Epithelial cell of proximal tubule (primary cell): ENCODE data around the gene SERP2.

DNA sequence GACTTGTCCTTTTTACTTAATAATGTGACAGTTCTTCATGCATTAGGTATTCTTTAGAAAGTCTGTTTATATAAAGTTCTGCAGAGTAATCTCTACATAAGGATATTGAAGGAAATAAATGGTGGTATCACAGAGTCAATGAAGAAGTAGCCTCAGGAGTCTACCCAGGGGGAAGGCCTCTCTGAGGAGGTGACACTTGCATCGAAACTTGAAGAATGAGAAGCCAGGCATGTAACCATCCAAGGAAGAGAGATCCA is 22.9 kb downstream of the AKAP11 start:
- RAMPAGE, long total RNA: no peak
- RRBS: no CpG with 5 or more reads among the region's 1 CpG

GRCh38 chr13:42303344-42304147 is 31.6 kb downstream of the AKAP11 start:
- RAMPAGE, long total RNA: no peak
- RRBS: no CpG with 5 or more reads among the region's 7 CpGs

DNA sequence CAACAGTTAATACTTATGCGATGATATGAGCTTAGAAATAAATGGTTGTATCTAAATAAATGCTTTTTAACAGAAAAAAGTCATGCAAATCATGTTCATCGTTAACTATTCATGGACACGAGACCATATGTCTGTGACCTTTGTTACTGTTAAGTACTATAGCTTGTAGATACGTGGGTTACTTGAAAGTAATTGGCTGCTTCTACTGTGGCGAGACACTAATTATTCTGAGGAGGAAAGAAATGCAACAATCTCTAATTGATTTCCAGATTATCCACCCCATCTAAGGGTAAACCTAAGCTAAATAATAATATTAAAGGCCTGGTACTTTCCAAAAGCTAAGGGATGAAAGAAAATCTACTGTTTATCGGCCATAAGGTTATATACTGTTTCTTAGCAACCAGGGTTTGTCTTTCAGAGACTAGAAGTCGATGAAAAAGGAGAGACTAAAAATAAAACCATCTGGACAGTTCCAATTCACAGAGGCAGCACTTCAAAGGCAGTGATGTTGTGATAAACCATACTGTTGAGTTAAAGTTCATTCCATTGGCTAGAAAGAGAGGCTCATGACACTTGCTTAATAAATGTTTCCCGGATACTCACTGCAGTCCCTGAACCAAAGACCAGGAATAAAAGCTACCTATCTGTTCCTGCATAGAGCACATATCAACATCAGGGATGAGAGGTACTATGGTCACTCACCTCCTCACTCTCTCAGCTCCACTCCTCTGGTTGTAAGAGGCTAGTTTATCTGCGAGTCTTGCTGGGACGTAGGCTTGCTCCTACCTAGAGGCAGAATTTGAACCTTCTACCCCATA is 1.4 kb downstream of the EPSTI1 start:
- RAMPAGE, long total RNA: no peak
- RRBS: no CpG with 5 or more reads among the region's 10 CpGs

GRCh38 chr13:43036250-43036533 is 12.8 kb downstream of the DNAJC15 start:
- RAMPAGE, long total RNA: no peak
- RRBS: no CpG with 5 or more reads among the region's 4 CpGs

DNA sequence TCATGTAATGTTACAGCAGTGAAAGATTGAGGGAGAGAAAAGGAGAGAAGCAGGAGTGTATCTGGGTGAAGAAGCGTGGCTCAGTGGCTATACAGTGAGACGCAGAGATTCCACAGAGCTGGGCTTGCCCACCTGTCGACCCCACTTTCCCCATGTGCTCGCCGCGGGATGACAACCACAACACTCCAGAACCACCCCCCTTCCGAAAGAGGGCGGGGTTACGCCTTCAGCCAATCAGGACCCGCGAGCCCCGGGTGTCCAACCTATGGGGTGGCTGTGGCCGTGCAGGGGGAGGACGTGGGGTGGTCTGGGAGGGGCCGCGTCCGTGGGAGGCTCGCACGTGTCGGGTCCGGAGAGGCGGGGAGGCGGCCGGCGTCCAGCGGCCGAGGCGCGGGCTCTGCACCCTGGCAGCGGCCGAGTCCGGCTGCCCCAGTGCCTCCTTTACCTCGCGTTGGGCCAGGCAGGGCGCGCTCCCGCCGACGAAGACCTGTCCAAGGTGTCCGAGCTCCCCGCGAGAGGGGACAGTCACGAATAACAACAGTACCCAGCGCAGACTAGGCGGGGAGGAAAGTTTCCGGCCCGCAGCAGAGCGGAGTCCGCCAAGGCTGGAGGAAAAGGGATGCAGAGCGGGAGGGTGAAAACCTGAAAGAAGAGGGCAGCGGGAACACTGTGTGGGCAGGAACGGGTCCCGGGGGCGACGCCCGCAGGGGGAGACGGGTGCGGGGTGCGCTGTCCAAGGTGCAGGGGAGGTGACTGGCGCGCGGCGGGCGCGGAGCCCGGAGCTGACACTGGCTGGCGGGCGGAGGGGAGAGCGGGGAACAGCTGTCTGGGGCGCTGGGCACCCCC is 985 bp downstream of the ENOX1 start:
- RAMPAGE, long total RNA: no peak
- RRBS: under 1% methylated on average over 39 of the region's 70 CpGs

DNA sequence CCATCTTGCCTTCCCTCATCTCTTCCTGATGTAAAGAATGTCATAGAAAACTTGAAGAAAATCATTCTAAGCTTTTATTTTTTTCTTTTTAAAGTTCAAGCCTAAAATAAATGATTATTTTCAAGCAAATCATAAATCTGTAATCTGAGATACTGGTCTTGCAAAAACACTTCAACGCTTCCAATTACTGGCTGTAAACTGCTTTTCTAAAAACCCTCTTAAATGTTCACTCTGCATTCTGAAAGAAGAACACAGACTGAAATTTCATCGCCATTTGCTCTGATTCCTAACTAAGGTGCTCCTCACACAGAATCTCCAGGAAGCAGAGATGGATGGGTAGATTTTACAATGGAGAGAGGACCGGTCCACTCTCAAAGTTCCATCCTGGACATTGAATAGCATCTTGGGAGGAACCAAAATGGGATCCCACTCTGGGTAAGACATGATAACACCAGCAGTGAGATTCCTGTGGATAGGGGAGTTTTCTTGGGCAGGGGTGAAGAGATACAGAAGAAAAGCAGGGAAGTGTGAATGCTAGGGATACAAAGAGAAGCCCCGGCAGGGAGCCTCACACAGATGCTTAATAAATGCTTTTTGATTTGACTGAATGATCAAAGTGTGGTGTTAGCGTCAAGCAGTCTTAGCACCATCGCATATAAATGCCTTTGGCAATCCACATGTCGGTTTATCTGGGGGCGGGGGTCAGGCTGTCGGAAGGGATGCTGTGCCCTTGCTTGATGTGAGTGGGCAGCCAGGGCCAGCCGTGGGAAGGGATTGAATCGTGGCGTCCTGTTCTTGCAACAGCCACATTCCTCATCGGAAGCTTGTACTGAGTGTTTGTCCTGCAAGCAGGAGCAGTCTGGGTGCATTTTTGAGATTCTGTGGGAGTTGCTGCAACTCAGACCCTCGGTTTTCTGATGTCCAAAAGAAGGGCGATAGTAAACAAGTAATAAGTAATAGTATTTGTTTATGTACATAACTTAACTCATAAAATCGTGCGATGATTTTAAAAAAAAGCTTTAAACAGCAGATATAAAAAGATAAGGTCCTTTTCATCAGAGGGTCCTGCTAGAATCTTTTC is 108.4 kb downstream of the SMIM2 start:
- RAMPAGE, long total RNA: no peak
- RRBS: no CpG with 5 or more reads among the region's 17 CpGs

GRCh38 chr13:44350621-44351485 is 22.8 kb upstream of the SERP2 start:
- RAMPAGE, long total RNA: no peak
- RRBS: no CpG with 5 or more reads among the region's 9 CpGs

GRCh38 chr13:44373200-44374000 is at the start of gene SERP2:
SERP2 (plus strand) TSS chr13:44373824.
- RAMPAGE, long total RNA: no peak
- RRBS: 3% methylated on average over 30 of the region's 85 CpGs

GRCh38 chr13:44382632-44383097 is 9.0 kb downstream of the SERP2 start:
- RAMPAGE, long total RNA: no peak
- RRBS: no CpG with 5 or more reads among the region's 5 CpGs

DNA sequence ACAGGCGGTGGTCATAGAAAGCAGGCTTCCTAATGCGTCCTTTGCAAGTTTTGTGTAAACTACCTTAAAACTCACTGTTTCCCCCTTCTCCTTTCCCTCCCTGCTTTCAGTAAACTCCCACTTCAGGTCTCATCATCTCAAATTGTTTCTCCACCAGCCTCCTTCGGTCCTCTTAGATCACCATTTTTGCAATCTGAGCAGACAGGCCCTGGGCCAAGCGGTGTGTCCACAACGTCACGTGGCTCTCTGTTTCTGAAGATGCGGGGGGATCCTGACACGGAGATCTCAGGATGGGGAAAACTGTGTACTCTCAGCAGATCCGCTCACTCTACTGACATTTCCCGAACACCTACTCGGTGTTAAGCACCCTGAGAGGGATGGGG is 38.7 kb downstream of the SERP2 start:
- RAMPAGE, long total RNA: no peak
- RRBS: no CpG with 5 or more reads among the region's 11 CpGs

DNA sequence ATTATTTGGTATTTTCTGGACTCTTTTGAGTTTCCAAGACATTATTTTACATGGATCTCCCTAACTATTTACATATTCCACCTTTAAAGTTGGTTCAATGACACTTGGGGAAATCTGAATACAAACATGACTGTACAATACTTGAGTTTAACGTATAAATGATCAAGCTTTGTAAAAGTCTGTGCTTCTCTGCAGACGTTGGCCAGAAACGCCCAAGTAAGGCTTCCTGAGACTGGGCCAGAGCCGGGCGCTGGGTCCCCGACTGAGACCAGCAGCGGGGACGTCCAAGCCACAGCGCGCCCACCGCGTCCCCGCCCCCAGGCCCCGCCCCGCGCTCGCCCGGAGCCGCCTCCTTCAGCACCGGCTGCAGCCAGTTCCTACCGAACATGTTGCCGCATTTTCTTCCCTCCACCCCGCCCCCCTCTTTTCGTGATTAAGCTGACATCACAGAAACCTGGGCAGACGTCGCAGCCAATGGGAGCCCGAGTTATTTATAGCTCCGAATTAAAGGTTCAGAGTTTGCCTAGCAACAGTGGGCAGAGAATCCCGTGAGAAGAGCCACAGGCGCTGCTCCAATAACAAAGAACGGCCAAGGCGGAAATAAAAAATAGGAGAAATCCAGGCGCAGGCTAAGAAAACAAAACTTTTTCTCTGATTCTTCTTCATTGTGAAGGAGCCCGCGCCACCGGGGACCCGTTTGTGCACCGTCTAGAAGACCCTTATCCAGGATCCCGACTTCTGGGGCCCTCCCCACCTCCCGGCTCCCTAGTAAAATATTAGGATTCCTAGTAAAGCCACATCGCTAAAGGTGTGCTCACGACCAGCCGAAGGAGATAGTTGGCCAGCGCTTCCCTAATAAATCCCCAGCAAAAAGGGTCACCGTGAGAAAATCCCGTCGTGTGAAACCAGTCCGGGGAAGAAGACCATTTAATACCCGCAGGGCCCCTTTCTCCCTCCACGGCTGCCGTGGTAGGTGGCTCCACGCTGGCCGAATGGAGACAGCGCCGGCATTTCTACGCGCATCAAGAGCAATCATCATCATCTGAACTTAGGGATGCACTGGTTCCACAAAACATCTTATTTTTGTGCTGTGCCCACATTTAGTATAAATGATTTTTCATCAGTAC is 61.7 kb downstream of the SERP2 start:
- RAMPAGE, long total RNA: no peak
- RRBS: 2% methylated on average over 22 of the region's 57 CpGs

DNA sequence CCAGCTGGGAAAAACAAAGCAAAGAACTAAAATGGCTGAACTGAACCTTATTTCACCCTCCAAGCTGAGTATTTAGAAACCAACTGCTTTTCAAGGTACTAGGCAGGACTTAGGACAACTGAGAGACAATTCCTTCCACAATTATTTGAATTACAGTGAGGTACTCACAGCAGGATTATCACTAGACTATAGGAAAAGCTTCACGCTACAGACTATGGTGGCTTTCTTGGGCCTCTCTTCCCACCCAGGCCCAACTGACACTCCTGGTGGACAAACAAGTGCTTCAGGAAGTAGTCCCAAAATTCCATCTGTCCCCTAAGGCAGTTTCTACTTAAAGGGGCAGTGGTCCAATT is 100.4 kb downstream of the SERP2 start:
- RAMPAGE, long total RNA: no peak
- RRBS: no CpG with 5 or more reads among the region's 1 CpG

DNA sequence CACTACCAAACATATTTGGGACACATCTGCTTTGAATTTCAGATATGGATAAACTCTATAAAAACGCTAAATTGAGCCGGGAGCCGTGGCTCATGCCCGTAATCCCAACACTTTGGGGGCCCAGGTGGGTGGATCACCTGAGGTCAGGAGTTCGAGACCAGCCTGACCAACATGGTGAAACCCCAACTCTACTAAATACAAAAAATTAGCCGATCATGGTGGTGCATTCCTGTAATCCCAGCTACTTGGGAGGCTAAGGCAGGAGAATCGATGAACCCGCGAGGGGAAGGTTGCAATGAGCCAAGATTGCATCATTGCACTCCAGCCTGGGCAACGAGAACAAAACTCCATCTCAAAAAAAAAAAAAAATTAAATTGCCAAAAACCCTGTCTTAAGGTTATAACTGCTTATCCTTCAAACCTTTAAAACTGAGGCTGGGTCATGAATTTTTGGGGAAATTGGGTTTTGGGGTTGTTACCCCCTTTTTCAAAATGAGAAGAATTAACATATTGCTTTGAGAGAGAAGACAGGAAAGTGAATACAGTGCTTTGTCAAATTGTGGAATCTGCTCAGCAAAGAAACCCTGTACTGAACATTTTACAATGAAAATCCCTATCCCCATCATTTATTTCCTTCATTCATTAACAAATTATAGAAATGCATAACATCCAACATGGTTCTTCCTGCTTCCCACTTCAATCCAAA is 13.2 kb downstream of the TSC22D1 start:
- RAMPAGE, long total RNA: no peak
- RRBS: no CpG with 5 or more reads among the region's 10 CpGs

DNA sequence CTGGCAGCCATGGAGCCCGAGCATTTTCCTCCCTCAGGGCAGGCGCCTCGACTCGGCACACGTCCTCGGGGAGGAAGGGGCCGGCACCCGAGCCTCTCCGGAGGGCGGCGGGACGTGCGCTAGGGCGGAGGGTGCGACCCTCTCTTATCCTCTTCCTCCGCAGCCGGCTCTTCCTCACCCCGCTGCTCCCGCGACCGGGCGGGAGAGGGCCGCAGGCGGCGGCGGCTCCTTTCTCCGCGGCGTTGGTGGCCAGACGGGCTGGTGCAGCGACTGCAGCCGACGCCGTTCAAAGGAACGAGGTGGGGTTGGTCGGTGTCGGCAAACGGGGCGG is 714 bp upstream of the TSC22D1 start:
- RAMPAGE, long total RNA: no peak
- RRBS: under 1% methylated on average over 9 of the region's 39 CpGs

DNA sequence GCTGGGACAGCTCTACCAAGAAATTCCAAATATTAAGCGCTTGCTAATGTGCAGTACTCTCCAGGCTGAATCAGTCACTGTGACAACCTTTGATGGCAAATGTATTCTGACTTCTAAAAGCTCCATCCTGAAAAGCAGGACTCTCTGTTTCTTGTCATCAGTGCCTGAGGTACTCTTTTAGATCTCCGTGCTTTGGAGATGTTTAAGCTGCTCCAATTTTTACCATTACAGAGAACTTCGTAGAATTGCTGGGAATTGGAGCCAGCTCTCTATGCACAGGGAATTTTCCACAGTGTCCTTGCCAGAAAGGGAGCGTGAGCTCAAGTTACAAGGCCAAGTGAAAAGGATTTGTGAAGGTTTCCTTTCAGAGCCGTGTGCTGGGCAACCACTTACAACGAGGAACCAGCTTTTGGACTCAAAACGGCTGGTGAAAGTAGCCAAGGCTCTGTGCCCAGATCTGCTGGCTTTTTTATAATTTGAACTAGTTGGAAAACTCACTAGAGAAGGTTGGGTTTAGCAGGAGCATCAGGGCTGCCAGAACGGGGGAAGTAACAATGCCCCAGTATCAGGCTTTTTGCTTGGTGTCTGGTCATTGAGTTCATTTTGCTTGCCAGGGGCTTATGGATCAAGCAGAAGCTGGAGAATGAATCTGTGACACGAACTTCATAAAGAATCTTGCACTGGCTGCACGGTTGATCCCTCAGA is 82.5 kb downstream of the NUFIP1 start:
- RAMPAGE, long total RNA: no peak
- RRBS: no CpG with 5 or more reads among the region's 10 CpGs

DNA sequence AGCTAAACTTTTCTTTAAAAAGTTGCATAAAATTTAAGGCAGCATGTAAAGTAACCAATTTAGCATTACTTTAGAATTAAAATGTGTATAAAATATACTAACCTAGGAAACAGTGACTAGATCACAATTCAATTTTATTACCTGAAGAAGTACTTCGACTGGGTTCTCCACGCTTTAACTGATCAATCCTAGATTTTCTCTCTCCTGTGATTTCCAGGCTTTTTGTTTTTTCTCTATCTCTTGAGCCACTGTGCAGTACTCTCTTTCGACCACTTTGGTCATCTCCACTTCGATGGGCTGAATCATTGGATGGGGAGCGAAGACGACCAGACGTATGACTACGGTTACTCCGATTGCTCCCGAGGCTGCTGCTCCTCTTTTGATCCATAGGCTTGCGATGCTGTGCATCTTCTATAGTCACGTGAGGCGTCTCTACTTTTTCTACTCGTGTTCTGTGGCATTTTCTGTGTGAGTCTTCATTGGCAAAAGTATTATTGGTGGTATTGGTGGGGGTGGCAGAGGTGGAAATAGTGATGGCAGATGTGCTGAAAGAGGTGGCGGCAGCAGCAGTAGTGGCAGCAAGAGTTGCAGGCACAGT is 83.8 kb downstream of the ZC3H13 start:
- RAMPAGE, long total RNA: no peak
- RRBS: no CpG with 5 or more reads among the region's 15 CpGs

DNA sequence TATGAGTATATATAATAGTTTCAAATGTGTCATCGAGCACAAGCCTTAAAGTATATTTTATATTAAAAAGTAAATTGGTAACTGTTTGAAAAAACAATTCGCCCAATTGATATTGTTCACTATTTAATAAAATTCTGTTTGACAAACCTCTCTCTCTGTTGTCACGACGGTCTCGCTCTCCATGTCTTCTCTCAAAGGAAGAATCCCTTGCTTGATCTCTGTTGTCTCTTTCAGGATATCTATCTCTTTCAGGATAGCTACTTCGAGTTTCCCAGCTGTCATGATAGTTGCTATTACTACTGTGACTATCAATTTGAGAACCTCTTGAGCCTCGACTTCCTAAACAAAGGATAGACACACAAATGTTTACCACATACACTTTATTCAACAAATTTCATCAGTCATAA is 72.9 kb downstream of the ZC3H13 start:
- RAMPAGE, long total RNA: no peak
- RRBS: no CpG with 5 or more reads among the region's 7 CpGs

DNA sequence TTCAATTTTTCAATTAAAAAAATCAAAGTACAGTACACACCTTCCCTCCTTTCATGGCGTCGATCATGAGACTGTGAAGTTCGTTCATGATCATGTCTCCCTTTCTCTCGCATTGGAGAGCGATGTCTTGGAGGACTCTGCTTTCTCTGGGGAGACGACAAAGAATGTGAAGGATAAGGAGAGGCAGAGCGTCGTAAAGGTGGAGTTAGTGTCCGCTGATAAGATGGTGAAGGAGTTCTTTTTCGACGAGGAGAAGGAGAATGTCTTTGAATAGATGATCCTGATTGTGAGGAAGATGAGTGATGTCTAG is 63.8 kb downstream of the ZC3H13 start:
- RAMPAGE, long total RNA: no peak
- RRBS: no CpG with 5 or more reads among the region's 11 CpGs

- RAMPAGE, long total RNA: no peak
- RRBS: no CpG with 5 or more reads among the region's 8 CpGs
Measured at GRCh38 chr13:46122237-46122663, 17.4 kb upstream of the CPB2 start.

DNA sequence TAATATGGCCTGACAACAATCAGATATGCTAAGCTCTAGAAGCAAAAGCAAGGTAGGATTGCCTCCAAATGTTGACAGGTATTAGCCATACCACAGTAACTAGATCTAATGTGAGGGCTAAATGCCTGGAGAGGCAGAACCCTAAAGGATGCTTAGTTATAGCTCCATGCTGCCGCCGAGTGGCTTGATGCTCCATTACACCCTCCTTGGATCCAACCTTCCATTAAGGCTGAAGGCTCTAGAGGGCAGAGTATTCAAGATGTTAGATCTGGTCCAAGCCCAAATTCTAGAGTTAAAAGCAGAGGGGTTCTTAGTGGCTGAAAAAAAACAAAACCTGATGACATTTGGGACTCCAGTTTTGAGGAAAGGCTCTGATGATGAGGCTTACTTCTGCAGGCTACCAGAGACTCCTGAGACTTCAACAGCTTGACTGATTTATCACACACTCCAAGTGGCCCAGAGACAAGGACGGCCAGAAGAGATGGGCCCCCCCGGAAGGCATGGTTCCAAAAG is 21.8 kb upstream of the CPB2 start:
- RAMPAGE, long total RNA: no peak
- RRBS: no CpG with 5 or more reads among the region's 4 CpGs